PC-3 (cell line): ENCODE measurements around the genes GOLGA8T and GOLGA8Q.

DNA sequence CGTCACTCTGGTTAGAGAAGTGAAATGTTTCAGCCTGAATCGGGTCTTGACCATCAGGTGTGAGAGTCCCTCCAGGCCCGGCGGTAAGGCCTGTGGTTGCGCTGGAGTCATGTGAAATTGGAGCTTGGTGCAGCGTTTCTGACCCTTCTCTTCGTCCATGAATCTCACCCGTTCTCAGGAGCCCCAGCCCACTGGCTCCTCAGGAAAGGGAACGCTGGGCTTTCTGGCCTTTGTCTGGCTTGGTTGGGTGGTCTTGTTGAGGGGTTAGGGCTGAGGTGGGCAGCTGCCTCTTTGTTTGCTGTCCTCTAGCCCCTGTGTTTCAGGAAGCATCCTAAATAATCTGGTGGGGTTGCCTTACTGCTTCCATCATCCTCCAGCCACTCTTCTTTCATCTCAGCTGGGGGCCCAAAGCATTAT is 93.3 kb downstream of the GABRG3 start:
- RAMPAGE, long total RNA = no peak

GRCh38 chr15:28992944-28993969 is 107.5 kb downstream of the APBA2 start:
- RAMPAGE, long total RNA = no peak

DNA sequence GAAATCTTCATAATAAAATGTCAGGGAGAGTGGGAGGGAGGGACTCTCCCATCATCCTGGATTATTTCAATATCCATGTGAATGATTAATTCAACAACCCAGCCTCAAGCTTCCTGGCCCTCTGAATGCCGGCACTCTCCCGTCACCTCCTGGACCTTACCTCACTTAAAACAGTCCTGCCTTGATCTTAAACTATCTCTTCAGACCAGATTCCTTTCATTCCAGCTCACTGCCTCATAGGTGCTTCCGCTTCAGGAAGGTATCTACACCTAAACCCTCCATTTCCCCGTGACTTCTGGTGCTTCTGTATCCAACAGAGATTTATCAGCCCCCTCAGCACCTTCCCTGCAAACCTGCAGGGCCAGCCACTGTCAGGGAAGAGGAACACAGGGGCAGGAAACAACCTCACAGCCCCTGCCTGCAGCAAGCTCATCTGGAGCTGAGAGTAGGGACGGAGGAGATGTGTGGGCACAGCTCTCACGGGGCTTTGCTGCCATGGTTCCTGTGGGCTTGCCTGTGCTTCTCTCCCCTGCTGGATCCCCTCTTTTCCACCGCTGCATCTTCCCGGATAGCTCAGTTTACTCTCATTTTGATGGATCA is 98.9 kb upstream of the TJP1 start:
- RAMPAGE, long total RNA = no peak

DNA sequence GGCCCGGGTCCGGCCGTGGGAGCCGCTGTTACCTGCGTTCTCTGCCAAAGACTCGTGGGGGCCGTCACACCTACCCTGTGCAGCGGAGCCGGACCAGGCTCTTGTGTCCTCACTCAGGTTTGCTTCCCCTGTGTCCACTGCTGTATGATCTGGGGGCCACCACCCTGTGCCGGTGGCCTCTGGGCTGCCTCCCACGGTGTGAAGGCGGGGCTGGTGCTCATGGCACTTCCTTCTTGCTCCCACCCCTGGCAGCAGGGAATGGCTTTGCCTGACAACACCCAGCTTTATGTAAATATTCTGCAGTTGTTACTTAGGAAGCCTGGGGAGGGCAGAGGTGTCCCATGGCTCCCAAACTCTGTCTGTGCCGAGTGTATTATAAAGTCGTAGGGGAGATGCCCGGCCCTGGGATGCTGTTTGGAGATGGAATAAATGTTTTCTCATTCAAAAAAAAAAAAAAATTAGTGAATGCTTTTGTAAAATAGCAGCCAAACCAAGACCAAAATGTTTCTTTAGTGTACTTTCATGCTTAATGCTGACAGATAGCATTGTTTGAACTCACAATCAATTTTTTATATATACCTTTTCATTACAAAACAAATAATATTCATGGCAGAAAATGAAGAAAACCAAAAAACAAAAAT is 37.0 kb upstream of the GOLGA8J start:
- RAMPAGE, long total RNA = no peak

GRCh38 chr15:30134893-30135146 is at the start of gene GOLGA8T:
Gene GOLGA8T, plus strand, starts transcription at chr15:30135051.
- RAMPAGE, long total RNA = no peak

DNA sequence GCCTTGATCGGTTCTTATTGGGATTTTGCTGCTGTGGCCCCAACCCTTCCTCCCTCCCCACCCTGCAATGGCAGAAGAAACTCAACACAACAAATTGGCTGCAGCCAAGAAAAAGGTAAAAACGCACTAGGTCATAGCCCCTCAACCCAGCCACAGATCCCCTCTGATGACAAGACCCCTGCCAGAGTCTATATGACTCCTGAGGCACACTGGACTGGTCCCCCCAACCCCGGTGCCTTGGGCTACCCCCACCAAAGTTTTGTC is at the start of gene GOLGA8Q:
TSS of gene GOLGA8Q (plus strand) at position 40 of the 264 bp plus-strand sequence.
- RAMPAGE, long total RNA = no peak

DNA sequence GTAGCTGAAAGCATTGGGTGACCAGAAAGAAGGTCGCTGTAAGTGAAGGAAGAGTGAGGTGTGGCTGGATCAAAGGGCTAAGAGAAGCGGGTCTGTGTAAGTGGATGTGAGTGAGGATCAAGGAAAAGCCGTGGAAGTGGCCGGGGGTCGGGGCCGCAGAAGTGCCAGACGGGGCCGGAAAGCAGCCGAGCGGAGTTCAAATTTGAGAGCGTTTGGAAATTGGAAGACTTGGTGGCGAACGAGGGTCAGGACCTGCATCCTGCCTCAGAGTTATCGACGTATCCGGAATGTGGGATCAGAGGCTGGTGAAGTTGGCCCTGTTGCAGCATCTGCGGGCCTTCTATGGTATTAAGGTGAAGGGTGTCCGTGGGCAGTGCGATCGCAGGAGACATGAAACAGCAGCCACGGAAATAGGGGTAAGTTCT is 22.7 kb downstream of the GOLGA8H start:
- RAMPAGE, long total RNA = no peak

GRCh38 chr15:30677999-30678846 is 74.4 kb downstream of the GOLGA8H start:
- RAMPAGE, long total RNA = no peak

DNA sequence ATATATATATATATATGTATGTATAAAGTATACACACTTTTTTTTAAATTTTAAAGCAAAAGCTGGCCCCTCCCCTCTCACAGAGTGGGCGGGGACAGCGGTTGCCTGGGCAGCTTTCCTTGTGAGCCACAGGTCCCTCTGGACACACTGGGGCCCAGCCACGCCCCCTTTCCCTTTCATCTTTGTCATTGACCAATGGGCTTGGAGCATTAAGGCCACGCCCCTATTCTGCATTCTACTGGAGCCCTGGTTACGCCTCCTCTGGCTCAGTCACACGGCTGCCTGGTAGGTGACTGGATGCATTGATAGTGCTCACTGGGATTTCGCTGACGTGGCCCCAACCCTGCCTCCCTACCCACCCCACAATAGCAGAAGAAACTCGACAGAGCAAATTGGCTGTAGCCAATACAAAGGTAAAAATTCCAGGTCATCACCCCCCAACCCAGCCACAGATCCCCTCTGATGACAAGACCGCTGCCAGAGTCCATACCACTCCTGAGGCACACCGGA is 112.5 kb upstream of the FAN1 start:
- RAMPAGE, long total RNA = no peak

GRCh38 chr15:30991917-30992130 is 396 bp upstream of the MTMR10 start:
- RAMPAGE, long total RNA = no peak

GRCh38 chr15:31014212-31014684 is 22.8 kb upstream of the MTMR10 start:
- RAMPAGE, long total RNA = no peak

- RAMPAGE, long total RNA = no peak
Observed at GRCh38 chr15:31031715-31032195, 40.3 kb upstream of the MTMR10 start.

DNA sequence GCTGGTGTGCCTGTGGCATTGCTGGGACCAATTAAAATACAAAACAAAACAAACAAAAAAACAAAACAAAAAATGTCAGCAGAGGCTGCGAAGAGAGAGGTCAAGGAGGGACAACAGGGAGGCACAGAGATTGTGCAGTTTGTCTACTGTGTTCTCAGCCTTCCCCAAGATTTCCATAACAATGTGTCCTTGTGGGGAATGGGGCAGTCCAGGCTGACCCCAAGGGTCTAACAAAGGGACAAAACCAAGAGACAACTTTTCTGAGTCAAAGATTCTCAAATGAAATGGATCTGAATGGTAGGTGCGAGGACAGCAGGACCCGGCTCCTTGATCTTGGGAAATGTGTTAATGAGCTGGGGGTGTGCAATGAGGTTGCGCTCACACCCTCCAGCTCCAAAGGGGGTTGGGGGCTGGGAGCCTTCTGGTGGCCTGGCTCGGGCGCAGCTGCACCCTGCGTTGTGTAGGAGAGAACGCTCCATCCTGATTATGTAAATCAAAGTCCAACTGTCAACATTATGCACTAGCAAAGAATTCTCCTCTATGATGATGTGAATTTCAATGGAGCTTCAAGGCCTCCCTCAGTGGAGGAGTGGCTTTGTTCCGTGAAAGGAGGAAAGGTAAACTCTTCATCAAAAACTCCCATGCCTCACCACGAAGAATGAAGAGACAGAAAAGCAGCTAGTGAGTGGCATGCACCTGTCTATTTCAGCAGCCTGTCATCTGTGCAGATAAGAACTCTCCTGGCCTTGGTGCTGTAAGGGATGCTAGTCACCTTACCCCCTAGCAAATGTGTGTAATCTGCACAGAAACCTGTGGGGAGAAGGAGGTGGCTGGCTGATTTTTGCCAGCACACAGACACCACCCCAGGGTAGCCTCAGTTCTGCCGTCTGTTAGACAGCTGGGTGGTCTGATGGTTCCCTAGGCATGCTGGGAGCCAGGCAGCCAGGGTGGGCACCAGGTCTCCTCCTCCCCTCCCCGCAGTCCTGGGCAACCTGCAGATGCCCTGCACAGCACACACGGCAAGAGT is 46.7 kb upstream of the TRPM1 start:
- RAMPAGE, long total RNA = no peak

DNA sequence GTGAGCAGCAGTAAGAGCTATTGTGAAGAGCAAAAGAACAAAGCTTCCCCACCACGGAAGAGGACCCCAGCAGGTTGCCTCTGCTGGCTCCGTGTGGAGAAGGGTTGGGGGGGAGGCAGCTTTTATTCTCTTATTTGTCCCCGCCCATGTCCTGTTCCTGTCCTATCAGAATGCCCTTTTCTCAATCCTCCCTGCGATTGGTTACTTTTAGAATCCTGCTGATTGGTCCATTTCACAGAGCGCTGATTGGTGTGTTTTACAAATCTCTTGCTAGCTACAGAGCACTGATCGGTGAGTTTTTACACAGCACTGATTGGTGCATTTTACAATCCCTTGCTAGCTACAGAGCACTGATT is 100.7 kb upstream of the KLF13 start:
- RAMPAGE, long total RNA = no peak

DNA sequence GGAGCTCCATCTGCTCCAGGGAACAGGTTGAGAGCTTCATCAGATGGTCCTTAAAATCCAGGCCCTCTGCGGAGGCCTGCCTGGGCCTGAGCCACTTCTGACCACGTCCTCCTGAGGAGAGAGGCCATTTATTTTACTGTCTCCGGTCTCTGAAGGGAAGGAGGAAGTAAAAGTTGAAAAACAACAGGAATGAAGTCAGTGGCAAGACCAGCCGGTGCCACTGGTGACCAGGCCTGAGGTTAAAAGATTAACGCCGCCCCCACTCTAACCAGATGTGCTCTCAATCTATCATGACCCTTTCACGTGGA is 53.7 kb upstream of the KLF13 start:
- RAMPAGE, long total RNA = no peak

- RAMPAGE, long total RNA = no peak
Observed at GRCh38 chr15:31297782-31298008, 28.9 kb upstream of the KLF13 start.

GRCh38 chr15:31299823-31300084 is 26.9 kb upstream of the KLF13 start:
- RAMPAGE, long total RNA = no peak

DNA sequence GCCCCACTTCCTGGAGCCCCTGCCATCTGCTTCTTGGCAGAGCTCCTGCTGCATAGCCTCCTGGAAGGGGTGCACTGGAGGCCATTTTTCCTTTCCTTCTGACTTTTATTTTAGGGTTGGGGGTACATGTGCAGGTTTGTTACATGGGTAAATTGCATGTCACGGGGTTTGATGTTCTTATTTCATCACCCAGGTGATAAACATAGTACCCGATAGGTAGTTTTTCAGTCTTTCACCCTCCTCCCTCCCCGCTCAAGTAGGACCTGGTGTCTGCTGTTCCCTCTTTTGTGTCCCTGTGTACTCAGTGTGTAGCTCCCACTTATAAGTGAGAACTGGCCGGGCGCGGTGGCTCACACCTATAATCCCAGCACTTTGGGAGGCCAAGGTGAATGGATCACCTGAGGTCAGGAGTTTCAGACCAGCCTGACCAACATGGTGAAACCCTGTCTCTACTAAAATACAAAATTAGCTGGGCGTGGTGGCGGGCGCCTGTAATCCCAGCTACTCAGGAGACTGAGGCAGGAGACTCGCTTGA is 29.4 kb downstream of the KLF13 start:
- RAMPAGE, long total RNA = no peak

DNA sequence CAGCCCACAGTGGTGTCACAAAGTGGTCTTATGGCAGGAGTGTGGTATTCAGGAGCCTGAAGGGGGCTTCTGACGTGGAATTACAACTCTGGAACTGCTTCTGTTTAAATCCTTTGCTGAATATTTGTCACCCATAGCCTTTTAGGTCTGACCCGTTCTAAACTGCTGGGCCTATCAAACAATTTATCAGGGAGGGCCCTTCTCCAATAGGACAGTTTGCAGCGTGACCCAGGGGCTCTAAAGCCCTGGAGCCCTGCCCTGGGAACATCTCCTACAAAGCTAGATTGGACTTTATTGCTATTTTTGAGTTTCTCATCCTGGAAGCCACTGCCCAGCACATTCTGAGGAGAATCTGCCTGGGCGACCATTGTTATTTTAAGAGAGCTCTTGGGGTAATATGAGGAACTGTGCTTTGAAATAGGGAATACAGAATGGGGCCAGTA is 35.5 kb downstream of the KLF13 start:
- RAMPAGE, long total RNA = no peak

- RAMPAGE, long total RNA = no peak
Observed at GRCh38 chr15:31373049-31373689, 46.5 kb downstream of the KLF13 start.